Mammary microvascular endothelial cell (primary cell): ENCODE results near the genes RREB1 and SNRNP48.

DNA sequence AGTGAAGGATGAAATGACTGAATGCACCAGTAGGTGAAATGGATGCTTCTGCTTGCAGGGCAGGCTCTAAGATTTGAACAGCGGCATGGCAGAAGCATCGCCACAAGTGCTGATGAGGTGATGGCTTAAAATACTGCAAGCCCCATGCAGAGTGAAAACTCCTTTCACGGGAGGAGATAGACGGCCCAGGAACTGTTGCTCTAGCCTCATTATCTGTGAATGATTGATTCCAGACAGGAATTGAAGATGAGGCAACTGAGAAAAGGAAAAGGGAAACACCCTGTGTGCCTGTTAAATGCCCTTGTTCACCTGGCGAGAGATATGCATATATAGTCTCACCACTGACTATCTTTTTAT lies 158.9 kb downstream of the LY86 start:
- RAMPAGE, long total RNA = no peak

GRCh38 chr6:6749473-6750640 lies 161.3 kb downstream of the LY86 start:
- RAMPAGE, long total RNA = no peak

DNA sequence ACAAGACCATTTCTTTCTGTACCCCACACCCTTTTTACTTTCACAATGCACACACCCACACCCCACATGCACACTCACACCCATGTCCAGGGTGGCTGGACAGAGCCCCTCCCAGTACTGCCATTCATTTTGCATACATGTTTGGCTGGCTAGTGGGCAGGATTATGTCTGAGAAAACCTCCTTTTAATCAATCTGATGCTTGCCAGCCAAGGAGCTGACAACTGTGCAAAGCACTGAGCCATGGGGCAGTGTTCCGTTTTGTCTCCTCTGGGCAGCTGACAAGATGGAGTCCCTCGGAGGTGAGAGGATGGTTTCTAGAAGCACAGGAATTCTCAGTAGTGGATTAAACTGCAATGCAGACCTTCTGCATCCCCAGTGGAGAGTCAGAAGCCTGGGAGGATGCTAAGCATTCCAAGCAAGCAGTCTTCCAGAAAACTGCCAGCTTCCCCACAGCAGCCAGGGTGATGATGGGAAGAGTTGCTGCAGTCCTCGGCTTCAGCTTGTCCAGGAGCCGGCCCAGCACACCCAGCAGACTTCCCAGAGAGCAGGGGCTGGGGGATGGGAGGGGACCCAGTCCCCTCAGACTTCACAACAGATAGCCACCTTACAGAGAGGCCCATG lies 163.5 kb downstream of the LY86 start:
- RAMPAGE, long total RNA = no peak

DNA sequence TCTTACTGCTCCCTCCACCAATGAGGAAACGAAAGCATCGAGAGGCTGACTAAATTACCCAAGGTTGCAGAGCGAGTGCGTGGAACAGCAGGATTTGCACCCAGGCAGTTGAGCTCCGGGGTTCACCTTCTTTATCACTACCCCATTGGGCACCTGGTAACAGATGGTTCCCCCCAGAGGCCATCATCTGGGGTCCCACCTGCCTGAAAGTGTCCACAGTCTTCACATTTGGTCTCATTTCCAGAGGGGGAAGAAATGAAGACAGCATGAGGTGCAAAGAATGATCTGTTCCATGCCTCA lies 208.4 kb downstream of the LY86 start:
- RAMPAGE, long total RNA = no peak

- RAMPAGE, long total RNA = no peak
Measured at GRCh38 chr6:6823359-6824284, 235.1 kb downstream of the LY86 start.

- RAMPAGE, long total RNA = no peak
Measured at GRCh38 chr6:6891854-6892544, 215.8 kb upstream of the RREB1 start.

- RAMPAGE, long total RNA = no peak
Measured at GRCh38 chr6:6940320-6940743, 167.4 kb upstream of the RREB1 start.

DNA sequence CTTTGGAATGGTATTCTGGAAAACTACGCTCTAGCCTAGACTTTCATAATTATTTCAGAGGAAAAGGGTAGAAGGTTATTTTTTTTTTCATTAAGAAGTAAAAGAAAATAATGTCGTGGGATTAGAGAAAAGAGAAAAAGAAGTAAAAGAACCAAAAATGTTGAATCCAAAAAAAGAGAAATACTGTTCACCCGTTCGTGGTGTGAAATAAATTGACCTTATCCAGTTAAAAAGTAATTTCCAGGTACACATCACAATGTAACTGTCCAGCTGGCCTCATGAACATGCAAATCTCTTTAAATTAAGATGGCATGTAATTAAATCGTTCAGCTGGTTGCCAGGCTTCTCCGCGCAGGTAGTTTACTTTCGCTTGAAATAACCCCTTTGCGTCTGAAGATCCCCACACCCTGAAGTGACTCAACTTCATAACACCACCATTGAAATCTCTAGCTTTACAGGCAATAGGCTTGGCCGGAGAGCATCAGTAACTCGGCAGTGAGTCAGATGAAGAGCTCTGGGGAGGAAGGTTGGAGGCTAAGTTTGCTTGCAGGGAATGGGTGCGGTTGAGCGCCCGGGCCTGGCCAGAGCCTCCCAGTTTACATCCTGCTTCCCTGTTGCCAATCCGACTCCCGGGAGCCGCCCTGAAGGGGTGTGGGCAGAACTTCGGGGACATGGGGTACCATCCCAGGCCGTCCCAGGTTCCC lies 57.1 kb upstream of the RREB1 start:
- RAMPAGE, long total RNA = no peak

DNA sequence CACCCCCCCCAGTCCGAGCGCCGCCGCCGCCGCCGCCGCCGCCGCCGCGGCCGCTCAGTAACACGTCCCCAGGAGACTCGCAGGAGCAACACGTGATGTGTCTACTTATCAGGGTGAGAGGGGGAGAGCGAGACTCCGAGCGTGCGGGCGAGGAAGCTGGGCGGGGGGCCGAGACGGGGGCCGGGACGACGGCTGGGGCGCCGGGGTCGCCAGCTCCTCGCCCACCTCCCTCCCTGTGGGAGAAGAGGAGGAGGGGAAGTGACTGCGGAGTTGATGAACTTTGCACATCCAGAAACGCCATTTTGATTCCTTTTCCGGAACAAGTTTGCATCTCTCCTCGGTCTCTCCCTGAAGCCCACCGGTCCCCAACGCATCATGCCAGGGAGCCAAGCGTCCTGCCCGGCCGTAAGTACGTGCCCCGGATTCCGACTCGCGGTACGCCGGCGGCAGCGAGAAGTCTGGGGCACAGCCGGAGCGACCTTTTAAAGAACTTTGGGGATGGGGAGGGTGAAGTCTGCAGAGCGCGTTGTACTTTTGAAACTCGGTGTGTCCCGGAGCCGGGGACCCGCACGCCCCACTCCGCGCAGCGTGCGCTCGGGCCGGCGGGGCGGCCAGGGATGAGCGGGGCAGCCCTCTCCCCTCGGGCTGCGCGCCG lies at the start of gene RREB1:
RREB1 (plus strand) TSS at position 306 of the 655 bp plus-strand sequence.
- RAMPAGE, long total RNA = no peak

DNA sequence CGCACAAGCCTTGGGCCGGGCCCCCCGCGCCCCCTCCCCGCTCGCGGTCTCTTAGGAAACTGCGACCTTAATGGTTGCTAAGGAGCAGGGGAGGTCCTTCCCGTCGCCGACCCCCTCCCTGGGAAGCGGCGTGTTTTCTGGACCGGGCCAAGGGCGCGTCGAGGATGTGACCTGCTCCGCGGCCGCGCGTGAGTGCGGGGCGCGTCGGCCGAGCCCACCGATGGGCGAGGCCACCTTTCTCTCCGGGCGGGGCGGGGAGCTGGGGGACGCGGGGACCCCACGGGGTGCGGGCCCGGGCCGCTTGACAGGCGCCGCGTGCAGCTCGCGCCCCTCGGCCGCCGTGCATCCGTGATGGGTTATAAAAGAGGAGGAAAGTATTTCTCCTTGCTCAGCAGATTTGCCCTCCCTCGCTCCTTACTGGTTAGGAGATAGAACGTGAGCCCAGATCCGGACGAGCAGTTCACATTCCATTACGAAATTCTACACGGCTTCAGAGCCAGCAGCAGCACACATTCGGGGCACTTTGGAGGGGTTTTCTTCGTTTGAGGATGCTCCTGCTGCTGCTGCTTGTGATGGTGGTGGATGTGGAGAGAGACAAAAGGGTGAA lies 1.6 kb downstream of the RREB1 start:
- RAMPAGE, long total RNA = no peak

- RAMPAGE, long total RNA = no peak
Measured at GRCh38 chr6:7115991-7116266, 8.2 kb downstream of the RREB1 start.

GRCh38 chr6:7236300-7236804 lies 76.6 kb downstream of the SSR1 start:
- RAMPAGE, long total RNA = no peak

GRCh38 chr6:7267480-7267795 lies 45.6 kb downstream of the SSR1 start:
- RAMPAGE, long total RNA = no peak

- RAMPAGE, long total RNA = start-site peak on the plus strand at chr6:7590218-7590247, 220 and 57 reads in 2 replicates
Measured at GRCh38 chr6:7589825-7590906, at the start of gene SNRNP48. SNRNP48 (plus strand) TSS chr6:7590198.

- RAMPAGE, long total RNA = no peak
Measured at GRCh38 chr6:7642672-7643136, 52.7 kb downstream of the SNRNP48 start.

DNA sequence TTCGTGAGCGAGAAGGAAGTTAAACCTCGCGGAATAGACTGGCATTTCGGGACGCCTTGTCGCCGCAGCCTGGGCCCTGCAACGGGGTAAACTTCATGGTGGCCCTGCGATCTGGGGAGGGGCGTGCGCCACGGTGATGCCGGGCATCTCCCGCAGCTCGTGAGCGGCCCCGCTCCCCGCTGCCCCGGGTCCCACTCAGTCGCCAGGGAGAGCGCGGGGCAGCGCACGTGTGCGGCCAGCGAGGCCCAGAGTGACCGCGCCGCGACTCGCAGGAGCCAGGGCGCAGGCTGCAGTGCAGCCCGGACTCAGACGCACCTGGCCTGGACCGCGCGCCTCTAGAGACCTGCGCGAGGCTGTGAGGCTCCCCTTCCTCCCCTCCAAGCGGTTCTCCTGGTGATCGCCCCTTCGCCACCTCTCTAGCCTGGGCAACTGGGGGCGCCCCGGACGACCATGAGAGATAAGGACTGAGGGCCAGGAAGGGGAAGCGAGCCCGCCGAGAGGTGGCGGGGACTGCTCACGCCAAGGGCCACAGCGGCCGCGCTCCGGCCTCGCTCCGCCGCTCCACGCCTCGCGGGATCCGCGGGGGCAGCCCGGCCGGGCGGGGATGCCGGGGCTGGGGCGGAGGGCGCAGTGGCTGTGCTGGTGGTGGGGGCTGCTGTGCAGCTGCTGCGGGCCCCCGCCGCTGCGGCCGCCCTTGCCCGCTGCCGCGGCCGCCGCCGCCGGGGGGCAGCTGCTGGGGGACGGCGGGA lies 627 bp downstream of the BMP6 start:
- RAMPAGE, long total RNA = no peak

GRCh38 chr6:7986005-7986834 lies 75.6 kb upstream of the TXNDC5 start:
- RAMPAGE, long total RNA = no peak

DNA sequence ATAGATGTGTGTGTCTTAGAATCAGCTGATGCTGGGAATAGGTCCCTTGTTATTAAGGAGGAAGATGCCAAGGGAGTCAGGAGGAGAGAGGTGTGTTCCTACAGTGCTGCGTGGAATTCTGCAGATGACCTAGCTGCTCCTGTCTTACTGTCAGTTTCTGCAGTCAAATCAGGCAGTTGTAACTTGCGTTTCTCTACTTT lies 10.2 kb upstream of the EEF1E1 start:
- RAMPAGE, long total RNA = no peak

DNA sequence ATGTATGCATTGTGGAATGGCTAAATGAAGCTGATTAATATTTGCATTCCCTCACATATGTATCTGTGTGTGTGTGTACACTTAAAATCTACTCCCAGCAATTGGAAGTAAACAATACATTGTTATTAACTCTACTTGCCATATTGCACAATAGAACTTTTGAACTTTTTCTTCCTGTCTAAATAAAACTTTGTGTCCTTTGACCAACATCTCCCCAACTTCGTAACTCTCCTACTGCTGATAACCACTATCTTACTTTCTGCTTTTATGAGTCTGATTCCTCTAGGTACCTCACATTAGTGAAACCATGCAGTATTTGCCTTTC lies 220.7 kb upstream of the SLC35B3 start:
- RAMPAGE, long total RNA = no peak

DNA sequence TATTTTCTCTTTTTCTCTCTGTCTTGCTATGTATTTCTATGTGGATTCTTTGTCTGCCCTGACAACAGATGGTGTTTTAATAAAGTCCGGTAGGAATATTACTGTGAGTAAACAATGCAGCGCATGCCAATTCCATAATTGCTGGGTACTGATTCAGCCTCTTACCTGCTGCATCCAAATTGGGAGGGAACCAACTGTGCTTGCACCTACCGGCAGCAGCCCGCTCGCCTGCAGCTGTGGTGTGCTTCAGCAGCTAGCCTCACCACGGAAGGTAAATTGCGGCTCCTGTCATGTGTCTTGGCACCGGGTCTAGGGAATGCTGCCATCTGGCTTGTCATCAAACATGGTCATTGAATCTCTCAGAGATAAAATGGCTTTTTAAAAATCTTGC lies 704.8 kb upstream of the SLC35B3 start:
- RAMPAGE, long total RNA = no peak